NT2/D1 (cell line): ENCODE measurements around a stretch of chr19.

DNA sequence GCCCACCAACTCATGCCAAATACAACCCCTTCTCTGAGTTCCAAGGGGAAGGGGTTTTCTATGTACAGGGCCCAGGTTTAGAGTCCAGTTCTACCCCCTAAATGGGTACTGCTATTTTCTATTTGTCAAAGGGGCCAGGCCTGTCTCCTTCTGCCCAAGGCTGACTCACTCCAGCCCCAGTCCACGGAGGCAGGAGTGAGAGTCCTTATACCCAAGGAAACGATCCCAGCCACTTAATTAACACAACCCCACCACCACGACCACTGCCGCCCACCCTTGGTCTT, 1.0 kb downstream of the RAB3D start:
- RRBS, 2 experiments, result no CpG with 5 or more reads among the region's 4 CpGs

DNA sequence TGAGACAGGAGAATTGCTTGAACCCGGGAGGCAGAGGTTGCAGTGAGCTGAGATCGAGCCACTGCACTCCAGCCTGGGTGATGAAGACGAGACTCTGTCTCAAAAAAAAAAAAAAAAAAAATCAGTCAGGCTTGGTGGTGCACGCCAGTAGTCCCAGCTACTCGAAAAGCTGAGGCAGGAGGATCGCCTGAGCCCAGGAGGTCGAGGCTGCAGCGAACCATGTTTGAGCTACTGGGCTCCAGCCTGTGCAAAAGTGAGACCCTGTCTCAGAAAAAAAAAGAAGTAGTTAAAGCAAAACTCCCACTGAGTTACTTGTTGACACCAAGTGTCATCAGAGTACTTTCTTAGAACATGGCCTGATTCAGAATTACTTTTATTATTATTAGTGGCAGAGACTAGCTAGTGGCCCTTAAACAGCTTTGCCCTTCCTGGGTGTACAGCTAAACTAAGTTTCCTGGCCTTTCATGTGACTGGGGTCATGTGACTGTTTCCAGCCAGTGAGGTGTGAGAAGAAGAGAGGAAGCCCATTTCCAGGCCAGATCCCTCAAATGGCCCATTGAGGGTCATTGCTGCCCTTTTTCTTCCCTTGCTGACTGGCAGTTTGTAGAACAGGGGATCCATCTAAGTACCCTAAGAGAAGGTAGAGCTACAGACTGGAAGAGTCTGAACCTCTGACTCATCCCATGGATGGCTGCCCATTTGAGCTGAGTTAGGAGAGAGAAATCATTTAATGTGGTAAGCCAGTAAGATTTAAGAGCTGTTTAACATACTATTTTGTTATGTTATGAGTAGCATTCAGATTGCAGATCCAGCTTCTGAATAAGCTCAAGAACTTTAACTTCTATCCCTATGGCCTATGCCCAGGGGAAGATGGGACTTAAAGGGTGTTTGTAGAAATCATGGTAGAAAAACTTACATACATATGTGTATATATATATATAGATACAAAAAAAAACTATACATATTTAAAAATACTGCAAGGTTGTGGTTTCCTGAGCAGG, 2.7 kb downstream of the SWSAP1 start:
- RRBS, 2 experiments, result no CpG with 5 or more reads among the region's 8 CpGs

DNA sequence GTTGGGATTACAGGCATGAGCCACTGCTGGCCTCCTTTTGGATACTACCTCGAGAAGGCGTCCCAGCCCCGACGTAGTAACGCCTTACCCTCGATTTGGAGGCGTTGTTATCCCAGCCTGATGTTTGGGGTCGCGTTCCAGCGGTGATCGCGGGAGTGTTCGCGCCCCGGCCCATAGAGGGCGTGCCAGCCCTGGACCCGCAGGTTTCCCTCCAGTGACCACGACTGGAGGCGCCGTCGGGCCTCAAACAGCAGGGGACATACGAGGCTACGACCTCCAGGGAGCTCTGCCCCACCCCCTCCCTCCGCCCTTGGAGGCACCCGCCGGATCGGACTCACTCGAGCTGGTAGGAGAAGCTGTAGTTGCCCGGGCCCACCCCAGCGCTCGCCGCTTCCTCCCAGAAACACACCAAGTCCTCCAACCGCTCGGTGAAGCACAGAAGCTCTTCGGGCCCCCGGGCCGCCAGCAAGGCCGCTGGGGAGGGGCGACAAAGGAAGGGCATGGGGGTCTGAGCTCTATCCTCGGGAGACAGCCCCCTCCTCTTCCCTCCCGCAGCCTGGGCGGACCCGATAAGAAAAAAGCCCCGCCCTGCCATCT, 1.3 kb downstream of the EPOR start:
- RRBS, 2 experiments, result 2 to 12% methylated on average over 8 of the region's 44 CpGs

DNA sequence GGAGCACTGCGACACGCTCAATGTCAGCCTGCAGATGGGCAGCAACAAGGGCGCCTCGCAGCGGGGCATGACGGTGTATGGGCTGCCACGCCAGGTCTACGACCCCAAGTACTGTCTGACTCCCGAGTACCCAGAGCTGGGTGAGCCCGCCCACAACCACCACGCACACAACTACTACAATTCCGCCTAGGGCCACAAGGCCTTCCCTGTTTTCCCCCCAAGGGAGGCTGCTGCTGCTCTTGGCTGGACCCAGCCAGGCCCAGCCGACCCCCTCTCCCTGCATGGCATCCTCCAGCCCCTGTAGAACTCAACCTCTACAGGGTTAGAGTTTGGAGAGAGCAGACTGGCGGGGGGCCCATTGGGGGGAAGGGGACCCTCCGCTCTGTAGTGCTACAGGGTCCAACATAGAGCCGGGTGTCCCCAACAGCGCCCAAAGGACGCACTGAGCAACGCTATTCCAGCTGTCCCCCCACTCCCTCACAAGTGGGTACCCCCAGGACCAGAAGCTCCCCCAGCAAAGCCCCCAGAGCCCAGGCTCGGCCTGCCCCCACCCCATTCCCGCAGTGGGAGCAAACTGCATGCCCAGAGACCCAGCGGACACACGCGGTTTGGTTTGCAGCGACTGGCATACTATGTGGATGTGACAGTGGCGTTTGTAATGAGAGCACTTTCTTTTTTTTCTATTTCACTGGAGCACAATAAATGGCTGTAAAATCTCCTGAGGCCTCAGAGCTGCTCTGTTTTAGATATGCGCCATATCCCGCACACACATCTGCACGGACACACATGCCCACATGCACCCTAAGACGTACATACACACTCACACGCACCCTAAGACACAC, 9.2 kb downstream of the ELOF1 start:
- RRBS, 2 experiments, result no CpG with 5 or more reads among the region's 31 CpGs

DNA sequence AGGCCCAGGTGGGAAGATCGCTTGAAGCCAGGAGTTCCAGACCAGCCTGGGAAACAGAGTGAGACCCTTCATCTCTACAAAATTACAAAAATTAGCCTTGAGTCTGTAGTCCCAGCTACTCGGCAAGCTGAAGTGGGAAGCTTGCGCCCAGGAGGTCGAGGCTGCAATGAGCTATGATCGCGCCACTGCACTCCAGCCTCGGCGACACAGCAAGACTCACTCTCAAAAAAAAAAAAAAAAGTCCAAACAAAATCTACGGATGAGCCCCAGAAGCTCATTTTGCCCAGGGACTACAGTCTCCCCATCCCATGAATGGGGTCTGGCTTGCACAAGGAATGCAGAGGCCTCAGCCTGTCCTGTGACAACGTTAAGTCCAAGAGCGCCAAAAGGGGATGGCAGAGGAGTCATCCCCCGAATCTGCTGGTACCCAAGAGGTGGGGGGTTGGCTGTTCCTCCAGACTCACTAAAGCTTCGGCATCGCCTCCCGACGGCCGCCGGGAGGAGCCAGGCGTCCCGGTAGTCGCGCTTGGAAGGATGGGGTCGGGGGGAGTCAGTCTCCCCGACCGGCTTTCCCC, 440 bp downstream of the ELOF1 start:
- RRBS, 2 experiments, result under 1 to 1% methylated on average over 6 of the region's 25 CpGs

GRCh38 chr19:11597571-11598436, 521 bp downstream of the ZNF627 start:
- RRBS, 2 experiments, result 1 to 2% methylated on average over 14 to 16 of the region's 51 CpGs

DNA sequence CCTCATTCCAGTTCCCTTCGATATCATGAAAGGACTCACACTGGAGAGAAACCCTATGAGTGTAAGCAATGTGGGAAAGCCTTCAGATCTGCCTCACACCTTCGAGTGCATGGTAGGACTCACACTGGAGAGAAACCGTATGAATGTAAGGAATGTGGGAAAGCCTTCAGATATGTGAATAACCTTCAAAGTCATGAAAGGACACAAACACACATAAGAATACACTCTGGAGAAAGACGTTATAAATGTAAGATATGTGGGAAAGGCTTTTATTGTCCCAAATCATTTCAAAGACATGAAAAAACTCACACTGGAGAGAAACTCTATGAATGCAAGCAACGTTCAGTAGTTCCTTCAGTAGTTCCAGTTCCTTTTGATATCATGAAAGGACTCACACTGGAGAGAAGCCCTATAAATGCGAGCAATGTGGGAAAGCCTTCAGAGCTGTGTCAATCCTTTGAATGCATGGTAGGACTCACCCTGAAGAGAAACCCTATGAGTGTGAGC, 16.2 kb upstream of the ZNF439 start:
- RRBS, 2 experiments, result no CpG with 5 or more reads among the region's 6 CpGs

- RRBS, 2 experiments, result no CpG with 5 or more reads among the region's 10 CpGs
Observed at GRCh38 chr19:12141131-12141478, 955 bp upstream of the ZNF20 start.

- RRBS, 2 experiments, result no CpG with 5 or more reads among the region's 1 CpG
Observed at GRCh38 chr19:12293207-12293440, 1.6 kb downstream of the ZNF44 start.

- RRBS, 2 experiments, result no CpG with 5 or more reads among the region's 3 CpGs
Observed at GRCh38 chr19:12331196-12331707, 2.2 kb downstream of the ZNF563 start.

- RRBS, 2 experiments, result no CpG with 5 or more reads among the region's 2 CpGs
Observed at GRCh38 chr19:12622906-12623247, 12.2 kb downstream of the ZNF791 start.

DNA sequence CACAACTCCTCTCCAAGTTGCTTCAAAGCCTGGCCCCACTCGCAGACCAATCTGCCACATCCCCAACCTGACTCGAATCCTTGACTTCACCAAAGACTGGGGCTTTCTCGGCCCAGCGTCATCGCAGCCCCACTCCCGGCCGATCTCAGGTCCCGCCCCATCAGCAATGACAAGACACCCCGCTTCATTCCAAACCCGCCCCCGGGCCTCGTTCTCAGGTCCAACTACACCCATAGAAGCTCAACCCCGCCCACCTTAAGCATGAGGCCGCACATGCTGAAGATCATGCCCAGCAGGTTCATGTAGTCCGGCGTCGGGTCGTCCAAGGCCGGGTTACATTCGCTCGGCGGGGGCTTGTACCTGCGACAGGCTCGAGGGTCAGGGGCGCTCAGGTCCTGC, 342 bp downstream of the WDR83OS start:
- RRBS, 2 experiments, result 7 to 9% methylated on average over 15 of the region's 25 CpGs

DNA sequence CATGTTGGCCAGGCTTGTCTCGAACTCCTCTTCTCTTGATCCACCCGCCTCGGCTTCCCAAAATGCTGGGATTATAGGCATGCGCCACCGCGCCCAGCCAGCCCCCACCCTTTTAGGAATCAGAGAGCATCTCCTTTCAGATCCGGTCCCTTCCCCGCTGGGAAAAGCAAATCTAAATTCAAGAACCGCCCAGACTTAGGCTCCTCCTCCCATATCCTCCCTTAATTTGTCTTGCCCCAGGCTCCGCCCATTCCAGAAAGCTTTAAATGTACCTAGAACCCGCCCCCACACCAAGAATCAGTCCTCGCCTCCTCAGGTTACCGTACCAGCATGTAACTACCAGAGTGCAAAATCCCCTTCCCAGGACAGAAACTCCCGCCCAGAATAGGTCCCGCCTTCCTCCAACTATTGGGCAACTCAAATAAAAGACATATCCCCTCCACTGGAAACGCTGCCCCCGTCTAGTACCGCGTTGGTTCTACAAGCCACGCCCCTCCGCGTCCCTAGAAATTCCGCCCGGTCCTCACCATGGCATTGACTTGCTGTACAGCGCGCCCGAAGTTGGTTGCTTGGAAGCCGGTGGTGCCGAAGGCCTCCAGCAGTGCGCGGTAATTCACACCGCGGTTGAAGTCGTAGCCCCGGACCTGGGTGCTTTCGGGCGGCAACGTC, 513 bp downstream of the DHPS start:
- RRBS, 2 experiments, result under 1 to 2% methylated on average over 15 of the region's 38 CpGs

DNA sequence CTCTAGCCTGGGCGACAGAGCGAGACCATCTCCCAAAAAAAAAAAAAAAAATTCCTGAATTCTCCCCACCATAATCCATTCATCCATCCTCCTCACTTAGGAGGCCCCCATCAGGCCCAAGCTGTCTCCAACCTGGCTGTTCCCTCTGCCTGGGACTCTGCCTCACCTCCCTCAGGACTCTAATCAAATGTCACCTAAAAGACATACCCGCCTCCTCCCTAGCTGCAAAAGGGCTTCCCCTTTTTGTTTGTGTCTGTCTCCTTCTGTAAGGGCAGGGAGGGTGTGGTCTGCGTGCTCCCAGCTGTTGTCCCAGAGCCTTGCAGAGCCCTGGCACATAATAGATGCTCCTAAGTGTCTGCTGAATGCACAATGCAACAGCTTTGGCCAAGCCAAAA, 4.5 kb downstream of the TRIR start:
- RRBS, 2 experiments, result no CpG with 5 or more reads among the region's 4 CpGs

DNA sequence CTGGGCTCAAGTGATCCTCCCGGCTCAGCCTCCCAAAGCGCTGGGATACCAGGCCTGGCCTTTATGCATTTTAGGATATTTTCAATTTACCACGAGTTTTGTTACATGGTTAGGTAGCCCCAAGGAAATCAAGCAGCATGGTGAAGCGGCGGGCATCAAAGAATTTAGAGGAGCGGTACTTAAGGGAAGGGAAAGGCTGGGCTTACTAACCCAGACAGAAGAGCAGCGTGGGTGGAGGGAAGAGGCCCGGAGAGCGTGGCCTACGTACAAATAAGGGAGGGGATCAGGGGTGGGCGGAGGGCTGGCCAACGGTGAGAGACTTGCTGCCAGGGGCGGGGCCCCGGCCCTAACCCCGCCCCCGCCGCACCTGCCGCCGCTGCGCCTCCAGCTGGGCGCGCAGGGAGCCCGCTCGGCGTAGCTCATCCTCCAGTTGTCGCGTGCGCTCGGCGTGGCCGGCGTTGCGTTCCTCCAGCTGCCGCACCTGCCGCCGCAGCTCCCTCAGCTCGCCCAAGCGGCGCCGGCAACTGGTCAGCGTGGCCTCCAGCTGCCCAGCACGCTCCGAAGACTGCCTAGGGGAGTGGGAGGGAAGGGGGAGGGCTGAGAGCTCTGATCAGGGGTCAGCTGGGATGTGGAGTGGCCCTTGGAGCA, 5.7 kb downstream of the HOOK2 start:
- RRBS, 2 experiments, result 17 to 20% methylated on average over 16 of the region's 43 CpGs

- RRBS, 2 experiments, result no CpG with 5 or more reads among the region's 11 CpGs
Observed at GRCh38 chr19:12778647-12779009, 3.3 kb upstream of the HOOK2 start.

GRCh38 chr19:12779010-12779904, 3.9 kb upstream of the HOOK2 start:
- RRBS, 2 experiments, result no CpG with 5 or more reads among the region's 17 CpGs

GRCh38 chr19:12781957-12782886, 6.9 kb upstream of the HOOK2 start:
- RRBS, 2 experiments, result 1 to 2% methylated on average over 8 of the region's 73 CpGs

- RRBS, 2 experiments, result no CpG with 5 or more reads among the region's 14 CpGs
Observed at GRCh38 chr19:12784439-12785405, 6.6 kb upstream of the JUNB start.

DNA sequence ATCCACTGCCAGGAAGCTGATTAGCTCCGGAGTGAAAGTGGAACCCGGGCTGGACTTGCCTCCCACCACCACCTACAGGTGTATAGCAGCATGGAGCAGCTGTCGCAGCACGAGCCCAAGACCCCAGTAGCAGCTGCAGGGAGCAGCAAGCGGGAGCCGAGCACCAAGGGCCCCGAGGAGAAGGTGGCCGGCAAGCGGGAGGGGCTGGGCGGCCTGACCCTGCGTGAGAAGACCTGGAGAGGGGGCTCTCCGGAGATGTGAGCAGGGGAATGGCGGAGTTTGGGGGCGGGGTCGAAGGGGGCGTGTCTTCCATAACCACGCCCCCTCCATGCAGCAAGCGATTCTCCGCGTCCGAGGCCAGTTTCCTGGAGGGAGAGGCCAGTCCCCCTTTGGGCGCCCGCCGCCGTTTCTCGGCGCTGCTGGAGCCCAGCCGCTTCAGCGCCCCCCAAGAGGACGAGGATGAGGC, 13.8 kb downstream of the DNASE2 start:
- RRBS, 2 experiments, result 1% methylated on average over 5 of the region's 30 CpGs